Upper lobe of left lung (tissue), 5 donors: ENCODE results near the gene AKR1C4.

DNA sequence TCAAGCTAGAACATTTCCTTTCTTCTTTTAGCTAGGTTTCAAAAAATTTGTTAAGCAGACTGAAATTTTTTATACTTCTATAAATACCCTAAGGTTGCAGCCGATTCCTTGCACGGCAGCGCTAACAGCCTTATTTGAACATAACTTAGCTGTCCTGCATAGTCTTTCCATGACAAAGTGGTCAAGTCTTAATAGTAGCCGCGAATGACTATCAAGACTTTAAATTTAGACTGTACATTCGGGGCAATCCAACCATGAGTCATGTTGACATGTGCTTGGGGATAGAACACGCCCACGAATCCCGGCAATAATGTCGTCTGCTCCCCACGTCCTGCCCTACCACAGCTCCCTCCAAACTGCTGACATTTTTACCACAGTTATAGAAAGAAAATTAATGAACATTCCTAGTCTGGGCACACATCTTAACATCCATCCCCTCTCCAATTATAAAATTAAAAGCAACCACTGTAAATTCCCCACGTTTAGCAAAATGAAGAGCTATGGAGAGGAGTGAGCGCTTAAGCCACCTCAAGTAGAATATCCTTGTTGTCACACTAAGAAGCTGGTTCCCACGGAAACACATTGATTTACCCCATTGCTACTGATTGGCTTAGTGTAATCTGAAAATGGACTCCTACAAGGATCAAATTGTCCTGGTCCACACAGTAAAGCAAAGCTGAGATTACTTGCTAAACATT lies 9.7 kb downstream of the KLF6 start:
- PRO-cap, 2 experiments = peak in 2 of 2 experiments; most common plus-strand start position 307 of the sequence (in 1); most common minus-strand start position 312 of the sequence (in 1)
- RAMPAGE, long total RNA, 4 experiments = no peak in any of the 4 experiments

DNA sequence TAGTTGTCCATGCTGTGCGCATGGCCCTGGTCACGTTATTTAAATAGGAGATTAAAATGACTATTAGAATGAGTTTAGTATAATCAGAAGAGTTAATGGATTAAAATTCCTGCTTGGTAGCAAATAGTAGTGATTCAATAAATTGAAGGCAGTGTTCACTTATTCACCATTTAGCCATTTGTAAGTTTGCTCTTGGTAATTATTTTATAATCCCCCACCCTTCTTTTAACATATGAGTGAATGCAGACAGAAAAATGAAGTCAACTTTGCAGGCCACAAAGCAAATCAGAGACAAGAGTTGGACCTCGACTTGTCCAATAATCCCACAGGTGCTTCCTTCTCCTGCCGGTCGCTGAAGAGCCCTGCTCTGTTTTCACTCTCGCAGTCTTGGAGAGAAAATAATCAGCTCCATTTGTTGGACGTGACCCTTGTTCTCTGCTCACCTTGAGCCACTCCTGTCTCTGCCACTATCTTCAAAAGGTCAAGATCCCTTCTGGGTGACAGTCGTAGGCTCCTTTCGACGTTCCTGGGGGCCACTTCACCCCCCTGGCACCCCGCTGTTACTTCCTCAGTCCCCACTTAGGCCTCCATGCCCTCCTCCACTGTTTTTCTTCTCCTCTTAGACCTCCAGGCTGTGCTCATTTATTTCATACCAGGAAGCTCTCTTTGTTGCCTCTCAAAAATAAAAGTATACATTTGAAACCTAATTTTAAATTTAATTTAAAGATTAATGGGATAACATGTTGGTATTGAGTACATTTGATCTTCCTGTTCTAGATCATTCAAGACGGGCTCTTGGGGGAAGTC lies 2.8 kb upstream of the KLF6 start:
- PRO-cap, 2 experiments = no peak in any of the 2 experiments
- RAMPAGE, long total RNA, 4 experiments = no peak in any of the 4 experiments

GRCh38 chr10:3889871-3890568 lies 105.0 kb upstream of the KLF6 start:
- PRO-cap, 2 experiments = no peak in any of the 2 experiments
- RAMPAGE, long total RNA, 4 experiments = no peak in any of the 4 experiments

GRCh38 chr10:3908268-3908480 lies 123.2 kb upstream of the KLF6 start:
- PRO-cap, 2 experiments = no peak in any of the 2 experiments
- RAMPAGE, long total RNA, 4 experiments = no peak in any of the 4 experiments

DNA sequence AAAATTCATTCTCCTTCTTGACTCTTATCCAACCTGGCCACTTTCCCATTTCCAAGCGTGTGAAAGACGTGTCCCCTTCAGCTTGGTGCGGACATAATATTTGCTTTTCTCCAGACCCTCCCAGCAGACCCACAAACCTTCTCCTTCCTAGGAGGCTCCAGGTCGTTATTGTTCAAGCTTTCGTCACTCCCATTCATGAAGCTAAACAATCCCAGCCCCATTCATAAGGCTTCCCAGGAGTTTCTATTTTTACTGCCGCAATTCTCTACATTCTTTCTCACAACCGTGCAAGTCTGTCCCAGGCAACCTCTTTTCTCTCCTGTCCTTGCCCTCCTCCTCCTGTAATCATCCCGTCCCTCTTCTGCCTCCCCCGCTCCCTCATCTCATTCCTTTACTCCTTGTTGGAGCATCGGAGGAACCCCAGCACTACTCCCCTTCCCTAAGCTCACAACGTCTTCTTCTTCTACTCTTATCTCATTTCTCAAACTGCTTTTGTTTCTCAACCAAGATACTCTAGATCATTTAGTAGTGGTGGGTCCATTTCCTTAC lies 301.4 kb upstream of the KLF6 start:
- PRO-cap, 2 experiments = peak in 1 of 2 experiments; most common plus-strand start position 282 of the sequence (in 1); most common minus-strand start position 98 of the sequence (in 1)
- RAMPAGE, long total RNA, 4 experiments = no peak in any of the 4 experiments

DNA sequence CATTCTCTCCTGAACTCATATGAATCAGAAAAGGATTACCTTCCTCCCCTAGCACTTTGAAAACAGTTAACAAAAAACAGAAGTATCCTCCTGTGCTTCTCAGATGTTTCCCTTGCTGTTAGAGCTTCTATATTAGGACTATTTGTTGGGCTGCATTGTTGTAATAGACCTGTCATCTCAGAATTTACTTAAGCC lies 411.7 kb upstream of the KLF6 start:
- PRO-cap, 2 experiments = no peak in any of the 2 experiments
- RAMPAGE, long total RNA, 4 experiments = no peak in any of the 4 experiments

GRCh38 chr10:4331148-4331375 lies 494.9 kb upstream of the AKR1E2 start:
- PRO-cap, 2 experiments = peak in 1 of 2 experiments; most common minus-strand start chr10:4331291 (in 1)
- RAMPAGE, long total RNA, 4 experiments = no peak in any of the 4 experiments

DNA sequence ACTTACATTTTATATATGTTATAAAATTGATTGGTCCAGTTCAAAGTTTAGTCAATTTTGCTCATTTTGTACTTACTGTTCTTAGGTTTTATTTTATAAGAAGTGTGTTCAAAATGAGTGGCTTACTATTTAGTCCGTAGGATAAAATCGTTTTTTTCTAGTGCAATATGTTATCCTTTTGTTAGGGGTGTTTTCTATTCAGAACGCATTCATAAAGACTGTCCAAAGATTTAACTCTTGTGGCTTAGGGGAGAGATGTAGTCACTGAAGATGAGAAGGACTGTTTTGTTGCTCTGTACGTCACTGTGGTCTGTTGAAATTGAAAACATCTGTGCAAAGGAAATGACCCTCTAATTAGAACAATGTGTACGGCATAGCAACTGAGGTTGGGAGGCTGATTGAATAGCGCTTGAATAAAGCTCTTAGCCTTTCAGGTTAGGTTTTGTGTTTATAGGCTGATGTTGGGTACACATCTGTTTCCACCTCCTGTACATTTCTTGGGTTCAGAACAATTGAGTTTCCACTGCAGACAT lies 453.5 kb upstream of the AKR1E2 start:
- PRO-cap, 2 experiments = no peak in any of the 2 experiments
- RAMPAGE, long total RNA, 4 experiments = no peak in any of the 4 experiments

DNA sequence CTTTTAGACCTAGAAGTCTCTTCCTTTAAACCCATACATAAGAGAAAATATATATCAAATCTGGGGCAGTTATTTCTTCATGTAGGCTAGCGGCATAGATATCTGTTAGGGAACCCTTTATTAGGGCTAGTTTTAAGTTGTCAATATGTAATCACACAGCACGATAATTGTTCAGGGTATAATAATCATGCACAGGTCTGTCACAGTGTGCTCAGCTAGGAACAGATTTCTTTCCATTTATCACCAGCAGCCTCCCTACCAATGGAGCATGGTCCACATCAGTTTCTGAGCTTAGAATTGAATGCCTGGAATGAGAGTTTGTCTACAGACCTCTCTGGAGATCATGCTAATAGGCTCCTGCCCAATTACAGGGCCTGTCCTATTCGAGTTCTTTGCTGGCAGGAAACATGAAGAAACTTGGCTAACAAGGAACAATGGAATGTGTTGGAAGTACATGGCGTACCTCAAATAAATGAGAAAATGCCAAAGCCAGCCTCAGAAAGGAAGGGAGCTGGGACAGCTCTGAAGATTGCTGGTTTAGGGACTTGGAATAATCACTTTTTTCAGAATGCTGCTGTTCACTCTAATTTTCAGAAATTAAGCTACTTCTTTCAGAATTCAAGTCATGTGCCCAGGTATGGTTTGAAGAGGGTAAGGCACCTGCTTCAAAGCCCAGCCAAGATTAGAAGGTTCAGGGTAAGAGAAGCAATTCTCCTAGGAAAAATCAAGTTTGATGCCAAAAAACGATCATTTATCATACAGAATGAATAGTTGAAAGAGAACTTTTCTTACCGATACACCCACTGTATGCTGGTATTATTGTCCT lies 186.0 kb upstream of the AKR1E2 start:
- PRO-cap, 2 experiments = no peak in any of the 2 experiments
- RAMPAGE, long total RNA, 4 experiments = no peak in any of the 4 experiments

- PRO-cap, 2 experiments = no peak in any of the 2 experiments
- RAMPAGE, long total RNA, 4 experiments = no peak in any of the 4 experiments
Measured at GRCh38 chr10:4677258-4678545, 148.3 kb upstream of the AKR1E2 start.

- PRO-cap, 2 experiments = no peak in any of the 2 experiments
- RAMPAGE, long total RNA, 4 experiments = no peak in any of the 4 experiments
Measured at GRCh38 chr10:4851653-4852435, 25.8 kb downstream of the AKR1E2 start.

GRCh38 chr10:4947113-4947630 lies 16.0 kb upstream of the AKR1C1 start:
- PRO-cap, 2 experiments = no peak in any of the 2 experiments
- RAMPAGE, long total RNA, 4 experiments = no peak in any of the 4 experiments

- PRO-cap, 2 experiments = no peak in any of the 2 experiments
- RAMPAGE, long total RNA, 4 experiments = no peak in any of the 4 experiments
Measured at GRCh38 chr10:5020199-5020664, 16.6 kb upstream of the AKR1C2 start.

DNA sequence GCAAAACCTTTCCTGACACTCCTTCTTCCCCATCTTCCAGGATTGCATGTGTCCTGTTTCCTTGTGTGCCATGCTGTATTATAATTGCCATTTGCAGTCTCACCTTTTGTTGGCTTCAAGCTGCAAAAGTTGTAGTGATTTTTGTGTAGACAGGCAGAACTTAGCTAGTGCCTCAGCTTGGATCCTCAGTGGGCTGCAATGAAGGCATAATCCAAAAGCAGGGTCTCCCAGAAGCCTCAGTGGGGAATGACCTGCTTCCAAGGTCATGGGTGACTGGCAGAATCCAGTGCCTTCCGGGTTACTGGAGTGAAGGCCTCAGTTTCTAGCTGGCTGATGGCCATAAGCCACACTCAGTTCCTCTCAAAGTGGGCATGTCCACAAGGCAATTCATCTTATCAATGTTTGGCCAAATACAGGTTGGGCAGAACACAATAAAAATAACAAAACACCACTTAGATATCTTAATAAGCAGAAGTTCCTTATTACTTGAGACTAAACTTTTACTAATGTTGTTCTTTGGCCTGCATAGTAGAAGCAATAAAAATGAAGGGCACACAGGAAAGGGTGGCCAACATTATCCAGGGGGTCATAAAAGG lies 19.4 kb upstream of the AKR1C2 start:
- PRO-cap, 2 experiments = no peak in any of the 2 experiments
- RAMPAGE, long total RNA, 4 experiments = no peak in any of the 4 experiments

GRCh38 chr10:5147042-5147398 lies 37.9 kb downstream of the AKR1C8 start:
- PRO-cap, 2 experiments = no peak in any of the 2 experiments
- RAMPAGE, long total RNA, 4 experiments = no peak in any of the 4 experiments

GRCh38 chr10:5196482-5197223 lies at the start of gene AKR1C4:
Gene AKR1C4, plus strand, starts transcription at chr10:5196837.
- PRO-cap, 2 experiments = no peak in any of the 2 experiments
- RAMPAGE, long total RNA, 4 experiments = no peak in any of the 4 experiments

DNA sequence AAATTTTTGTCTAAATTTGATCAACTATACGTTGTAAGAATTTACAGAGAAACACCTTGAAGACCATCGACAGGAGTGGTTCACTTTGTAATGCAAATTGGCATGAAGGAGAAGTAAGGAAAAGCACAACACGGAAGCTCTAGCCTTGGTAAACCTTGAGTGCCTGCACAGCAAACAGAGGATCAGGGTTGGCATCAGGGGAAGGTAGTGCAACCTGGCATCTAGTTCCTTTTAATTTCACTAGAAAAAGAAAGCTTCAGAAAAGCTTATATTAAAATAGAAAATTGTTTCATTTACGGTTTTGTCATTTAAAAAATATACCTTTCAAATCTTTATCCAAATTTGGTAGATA lies 1.1 kb downstream of the AKR1C4 start:
- PRO-cap, 2 experiments = no peak in any of the 2 experiments
- RAMPAGE, long total RNA, 4 experiments = no peak in any of the 4 experiments

DNA sequence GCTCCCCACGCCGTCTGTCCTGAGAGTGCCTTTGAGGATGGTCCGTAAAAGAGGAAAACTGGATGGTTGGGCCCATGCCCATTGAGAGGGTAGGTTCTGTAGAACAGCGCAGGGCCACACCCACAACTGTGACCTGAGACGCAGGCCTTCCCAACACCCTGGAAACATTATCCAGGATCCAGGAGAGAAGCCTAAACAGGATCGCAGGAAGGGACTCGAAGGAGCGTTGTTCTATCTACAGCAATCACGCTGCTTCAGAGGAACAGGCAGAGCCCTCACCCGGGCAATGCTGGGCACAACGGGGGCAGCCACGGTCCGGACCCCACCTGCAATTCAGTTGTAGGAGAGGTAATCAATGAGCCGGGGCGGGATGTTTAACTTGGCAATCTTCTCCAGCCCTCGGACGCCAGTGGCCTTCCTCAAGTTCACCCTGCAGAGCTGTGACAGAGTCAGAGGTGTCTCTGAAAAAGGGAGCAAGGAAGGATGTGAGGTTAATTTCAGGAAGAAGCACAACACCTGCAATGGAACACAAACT lies 26.0 kb downstream of the ASB13 start:
- PRO-cap, 2 experiments = no peak in any of the 2 experiments
- RAMPAGE, long total RNA, 4 experiments = no peak in any of the 4 experiments

GRCh38 chr10:5659176-5659779 lies 7.1 kb downstream of the ASB13 start:
- PRO-cap, 2 experiments = no peak in any of the 2 experiments
- RAMPAGE, long total RNA, 4 experiments = start-site peak on the minus strand in 1 of 4 experiments, at chr10:5659294-5659509 at its widest, 5 reads per replicate

DNA sequence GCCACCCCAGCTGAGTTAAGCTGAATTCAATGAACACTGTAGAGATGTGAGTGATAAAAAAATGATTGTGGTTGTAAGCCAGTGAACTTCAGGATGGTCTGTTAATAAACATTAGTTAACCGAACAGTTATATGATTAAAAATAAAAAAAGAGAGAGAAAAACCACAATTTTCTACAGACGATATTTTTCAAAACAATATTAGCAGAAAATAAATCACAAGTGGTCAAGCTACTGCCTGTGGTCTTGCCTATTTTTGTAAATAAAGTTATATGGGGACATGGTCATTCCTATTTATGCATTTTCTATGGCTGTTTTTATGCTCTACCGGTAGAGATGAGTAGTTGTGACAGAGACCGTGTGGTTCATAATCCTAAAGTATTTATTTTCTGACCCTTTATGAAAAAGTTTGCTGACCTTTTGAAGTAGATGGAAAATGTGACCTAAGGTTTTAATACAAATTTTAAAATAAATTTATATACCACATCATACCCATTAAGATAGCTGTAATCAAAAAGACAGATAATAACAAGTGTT lies 13.7 kb downstream of the TASOR2 start:
- PRO-cap, 2 experiments = no peak in any of the 2 experiments
- RAMPAGE, long total RNA, 4 experiments = no peak in any of the 4 experiments